Myometrial cell (primary cell): ENCODE results near the genes RBM25 and ENTPD5.

GRCh38 chr14:71711574-71712270 lies 220.5 kb upstream of the RGS6 start:
- RAMPAGE, long total RNA: no peak

DNA sequence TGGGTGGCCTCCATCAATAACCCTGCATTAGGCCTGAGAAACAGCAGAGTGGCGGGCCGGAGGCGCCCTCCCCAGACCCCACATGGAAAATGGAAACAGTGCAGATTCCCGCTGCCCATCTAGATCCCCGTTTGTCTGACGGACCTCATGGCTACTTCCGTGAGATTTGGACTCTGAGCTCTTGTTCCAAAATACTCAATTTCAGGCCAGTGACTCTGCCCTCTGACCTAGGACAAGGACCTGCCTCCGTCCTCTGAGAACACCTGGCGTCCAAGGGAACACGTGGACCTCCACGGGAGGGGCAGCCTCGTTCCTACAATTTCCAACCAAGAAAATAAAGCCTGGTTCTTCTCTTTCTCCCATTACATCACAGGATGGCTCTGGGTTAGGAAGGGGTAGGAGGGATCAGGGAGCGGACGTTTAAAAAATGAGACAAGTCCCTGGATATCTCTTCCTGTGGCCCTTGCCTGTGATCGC lies 325.3 kb downstream of the DPF3 start:
- RAMPAGE, long total RNA: no peak

DNA sequence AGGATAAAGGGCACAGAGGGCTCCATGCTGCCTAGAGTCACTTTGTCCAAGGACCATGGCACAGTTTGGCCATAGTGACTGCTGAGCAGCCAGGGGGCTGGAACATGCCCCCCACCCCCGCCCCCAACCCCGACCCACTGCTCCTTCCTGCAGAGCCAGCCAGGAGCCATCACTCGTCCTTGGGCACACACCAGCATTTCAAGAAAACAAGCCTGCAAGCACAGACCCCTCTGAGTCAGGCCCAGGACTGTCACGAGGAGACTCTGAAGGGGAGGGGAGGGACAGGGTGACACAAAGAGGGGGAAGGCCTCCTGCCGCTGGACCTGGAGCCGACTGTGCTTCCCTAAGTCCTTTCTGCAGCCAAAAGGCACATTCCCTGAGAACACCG lies 101.9 kb downstream of the DPF3 start:
- RAMPAGE, long total RNA: no peak

DNA sequence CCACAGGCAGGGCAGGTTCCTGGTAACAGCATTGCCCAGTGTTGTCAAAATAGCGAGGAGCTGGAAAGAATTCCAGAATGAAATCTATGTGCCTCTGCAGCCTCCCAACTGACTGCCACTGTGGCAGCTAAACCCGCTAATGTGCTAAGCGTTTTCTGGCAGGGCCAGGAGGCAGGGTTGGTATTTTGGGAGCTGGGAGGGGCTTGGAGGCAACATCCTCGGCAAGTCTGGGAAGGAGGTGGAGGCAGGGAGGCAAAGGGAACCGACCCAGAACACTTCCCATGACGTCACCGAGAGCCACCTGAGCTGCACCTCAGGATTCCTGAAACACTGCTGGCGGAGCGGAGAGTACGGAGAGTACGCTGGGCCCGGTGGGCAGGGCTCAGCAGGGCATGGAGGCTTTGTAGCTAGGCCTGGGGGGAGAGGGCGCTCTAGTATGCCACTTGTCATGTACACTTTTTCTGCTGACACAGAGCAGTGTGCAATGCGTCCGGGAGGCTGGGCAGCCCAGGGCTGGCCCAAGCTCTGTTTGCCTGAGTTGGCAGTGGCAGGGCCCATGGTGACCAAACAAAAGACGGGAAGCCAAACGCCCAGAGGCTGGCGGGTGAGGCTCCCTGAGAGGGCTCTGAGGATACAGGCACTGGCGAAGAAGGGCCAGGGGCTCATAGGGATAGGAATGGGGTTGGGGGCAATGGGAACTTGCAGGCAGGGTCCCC lies 81.5 kb downstream of the DPF3 start:
- RAMPAGE, long total RNA: no peak

- RAMPAGE, long total RNA: no peak
Observed at GRCh38 chr14:72849072-72849404, 44.9 kb downstream of the DPF3 start.

DNA sequence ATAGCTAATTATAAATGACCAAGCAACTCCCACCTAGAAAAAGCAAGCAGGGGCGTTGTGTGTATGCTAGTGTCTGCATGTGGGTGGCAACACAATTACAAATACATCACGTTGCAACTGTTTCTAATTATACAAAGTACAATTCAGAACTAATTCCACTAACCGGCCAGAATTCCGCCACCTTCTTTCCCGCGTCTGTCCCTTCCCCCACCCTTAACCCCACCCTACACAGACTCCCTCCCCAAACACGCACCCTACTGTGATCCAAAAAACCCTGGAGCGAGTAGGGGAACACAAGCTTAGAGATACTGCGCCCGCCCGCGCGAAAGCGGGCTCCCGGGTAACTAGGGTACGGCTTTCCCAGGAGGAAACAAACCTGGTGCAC lies 2.1 kb downstream of the DPF3 start:
- RAMPAGE, long total RNA: no peak

GRCh38 chr14:72959930-72960129 lies 33.6 kb downstream of the DCAF4 start:
- RAMPAGE, long total RNA: no peak

GRCh38 chr14:73058169-73058644 lies at the start of gene RBM25:
Gene RBM25, plus strand, starts transcription at chr14:73058534.
- RAMPAGE, long total RNA: start-site peak on the plus strand at chr14:73058507-73058562, 20 and 137 reads in 2 replicates

DNA sequence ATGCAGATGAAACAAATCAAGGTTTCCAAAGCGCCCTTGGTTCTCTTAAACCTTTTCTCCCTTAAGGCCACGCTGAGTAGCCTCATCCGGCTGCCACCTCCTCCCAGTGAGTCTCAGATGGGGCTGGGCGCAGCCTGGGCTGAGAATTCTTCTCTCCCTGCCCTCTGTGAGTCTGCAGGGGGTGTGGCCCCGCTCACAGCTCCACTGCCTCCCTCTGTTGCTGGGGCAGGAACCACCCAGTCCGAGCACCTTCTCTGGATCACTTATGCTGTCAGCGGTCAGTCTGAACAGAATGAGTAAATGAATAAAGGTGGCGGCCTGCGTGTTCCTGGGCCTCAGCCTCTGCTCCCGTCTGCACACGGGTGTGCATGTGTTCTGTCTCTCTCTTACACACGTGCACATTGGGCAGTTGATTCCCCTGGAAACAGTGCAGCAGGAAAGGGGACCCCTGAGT lies 4.2 kb downstream of the PAPLN start:
- RAMPAGE, long total RNA: no peak

DNA sequence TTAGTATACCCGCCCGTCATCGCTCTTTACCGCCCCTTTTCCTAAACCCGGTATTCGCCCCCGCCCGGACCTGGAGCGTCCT lies 147 bp upstream of the NUMB start:
- RAMPAGE, long total RNA: no peak

DNA sequence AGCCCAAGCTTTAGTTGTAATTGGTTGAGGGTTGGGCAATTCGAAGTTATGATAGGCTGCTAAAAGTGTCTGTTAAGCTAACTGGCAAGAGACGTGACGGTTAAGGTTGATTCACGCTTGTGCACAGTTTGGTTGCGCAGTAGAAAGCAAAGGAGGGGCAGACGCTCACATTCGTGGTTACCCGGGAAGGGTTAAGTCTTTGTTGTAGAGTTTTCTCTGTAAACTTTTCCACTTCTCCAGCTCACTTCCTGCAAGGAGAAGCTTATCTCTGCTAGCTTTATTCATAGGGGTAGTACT lies 336 bp upstream of the NUMB start:
- RAMPAGE, long total RNA: no peak

DNA sequence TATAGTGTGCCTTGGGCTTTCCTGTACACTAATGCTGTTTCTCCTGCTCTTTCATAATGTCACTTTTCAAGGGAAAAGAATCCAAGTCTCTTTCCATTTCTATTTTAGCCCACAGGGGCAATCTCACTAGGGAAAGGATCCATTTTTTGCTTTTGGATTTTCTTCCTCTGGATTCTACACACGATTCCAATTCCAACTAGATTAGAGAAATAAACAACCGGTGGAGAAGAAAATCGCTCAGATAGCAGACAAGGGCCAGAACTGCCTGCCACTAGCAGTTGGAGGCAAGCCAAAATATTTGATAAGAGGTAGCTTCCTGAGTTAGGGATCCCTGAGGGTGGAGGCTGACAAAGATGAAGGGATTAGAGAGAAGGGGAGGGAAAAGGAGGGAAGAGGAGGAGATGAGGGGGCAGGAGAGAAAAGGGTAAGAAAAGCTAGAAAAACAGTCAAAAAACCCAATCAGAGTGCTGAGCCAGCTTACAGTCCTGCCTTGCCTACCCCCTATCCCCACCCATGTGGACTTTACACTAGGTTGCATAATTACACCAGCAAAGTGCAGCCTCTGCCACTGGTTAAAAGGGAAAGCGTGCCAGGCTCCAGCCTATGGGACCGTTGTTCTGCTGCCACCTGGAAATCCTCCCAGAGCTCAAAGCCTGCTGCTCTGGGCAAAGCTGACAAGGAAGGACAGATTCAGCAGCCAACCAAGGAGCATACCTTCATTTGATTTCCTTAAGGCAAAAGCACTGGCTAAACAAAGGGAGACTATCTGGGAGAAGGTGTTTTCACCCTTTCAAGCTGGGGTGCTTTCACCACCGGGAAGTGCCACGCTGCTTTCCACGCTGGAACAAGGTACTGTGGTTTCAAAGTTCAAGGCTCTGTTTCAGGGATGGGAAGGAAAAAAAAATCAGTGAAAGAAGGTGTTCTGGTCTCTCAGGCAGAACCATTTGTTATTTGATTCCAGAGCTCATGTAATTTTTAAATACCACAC lies 3.8 kb upstream of the NUMB start:
- RAMPAGE, long total RNA: no peak

GRCh38 chr14:73752981-73753884 lies 6.9 kb downstream of the MIDEAS start:
- RAMPAGE, long total RNA: no peak

- RAMPAGE, long total RNA: no peak
Observed at GRCh38 chr14:73760644-73760967, 503 bp upstream of the MIDEAS start.

GRCh38 chr14:73764328-73765306 lies 4.5 kb upstream of the MIDEAS start:
- RAMPAGE, long total RNA: no peak

DNA sequence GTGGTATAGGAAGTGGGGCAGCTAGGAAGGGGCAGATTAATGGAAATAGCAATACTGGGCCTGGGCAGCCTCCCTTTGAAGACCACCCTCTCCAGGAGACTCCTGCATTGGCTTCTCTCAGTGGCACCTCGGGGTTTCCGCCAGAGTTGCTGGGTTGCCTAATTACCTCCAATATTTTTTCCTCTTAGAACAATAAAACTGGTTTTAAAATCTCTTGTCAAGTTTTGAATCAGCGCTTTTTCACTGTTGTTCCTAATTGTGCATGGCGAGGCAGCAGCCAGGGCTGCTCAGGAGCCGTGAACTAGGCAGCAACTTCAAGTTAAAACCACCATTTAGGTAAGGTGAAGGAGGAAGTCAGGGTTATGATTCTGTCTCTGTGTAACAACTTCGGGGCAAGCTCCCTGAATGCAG lies 23.8 kb upstream of the MIDEAS start:
- RAMPAGE, long total RNA: no peak

GRCh38 chr14:73836560-73837333 lies 14.9 kb upstream of the PTGR2 start:
- RAMPAGE, long total RNA: no peak

- RAMPAGE, long total RNA: start-site peak on the plus strand at chr14:74019349-74019423, 442 and 253 reads in 2 replicates
Observed at GRCh38 chr14:74018878-74019501, at the start of gene ENTPD5. Gene ENTPD5, minus strand, starts transcription at chr14:74019288.

DNA sequence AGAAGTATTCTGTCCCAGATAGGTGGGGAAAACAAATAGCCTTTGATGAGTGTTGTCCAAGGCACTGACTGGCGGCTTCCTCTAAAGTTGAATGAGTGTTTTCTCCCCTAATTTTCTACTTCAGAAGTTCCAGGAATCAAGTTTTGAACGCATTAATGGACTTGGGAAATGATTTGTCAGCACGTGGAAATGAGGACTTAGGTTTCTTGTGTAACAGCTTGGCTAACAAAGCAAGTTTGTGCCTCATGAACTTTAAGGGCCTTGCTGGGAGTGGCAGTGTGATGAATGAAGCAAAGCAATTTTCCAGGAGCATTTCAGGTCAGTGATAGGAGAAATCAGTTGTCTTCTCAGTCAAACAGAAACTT lies 57.0 kb downstream of the LIN52 start:
- RAMPAGE, long total RNA: no peak

GRCh38 chr14:74301671-74302332 lies 932 bp downstream of the ABCD4 start:
- RAMPAGE, long total RNA: no peak